Daoy (cell line): ENCODE results near the genes GRIN2A, NUBP1 and TVP23A.

DNA sequence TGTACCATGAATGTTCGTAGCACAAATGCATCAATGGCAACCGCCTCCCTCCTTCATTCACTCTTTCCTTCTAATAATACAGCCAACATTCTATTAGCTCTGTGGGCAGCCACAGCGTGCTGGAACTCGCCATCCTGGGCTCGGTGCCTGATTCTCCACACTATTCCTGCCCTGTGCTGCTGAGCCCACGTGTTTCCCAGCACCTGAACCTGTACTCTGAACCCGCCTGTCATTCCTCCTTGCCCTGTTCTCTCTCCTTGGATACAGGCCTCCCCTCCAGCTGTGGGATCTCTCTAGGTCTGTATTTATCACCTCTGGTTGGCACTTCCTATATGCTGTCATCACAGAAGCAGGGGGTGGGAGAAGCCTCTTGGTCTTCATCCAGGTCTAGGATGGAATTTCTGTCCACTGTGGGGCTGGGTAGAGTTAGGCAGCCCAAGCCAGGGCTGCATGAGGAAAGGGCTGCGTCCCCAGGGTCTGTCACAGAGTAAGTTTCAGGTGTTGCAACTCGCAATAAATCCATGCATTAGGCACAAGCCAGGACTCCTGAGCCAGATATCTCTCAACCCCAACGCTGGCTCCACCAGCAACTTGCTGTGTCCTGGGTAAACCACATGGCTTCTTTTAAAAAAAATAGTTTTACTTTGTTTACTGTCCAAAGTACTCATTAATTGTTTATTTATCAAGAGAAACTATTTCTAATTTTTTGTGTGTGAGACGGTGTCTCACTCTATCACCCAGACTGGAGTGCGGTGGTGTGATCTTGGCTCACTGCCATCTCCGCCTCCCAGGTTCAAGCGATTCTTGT is 56.1 kb downstream of the ABAT start:
- RAMPAGE, long total RNA = no peak

- RAMPAGE, long total RNA = no peak
Measured at GRCh38 chr16:8842084-8842470, 26.7 kb downstream of the CARHSP1 start.

DNA sequence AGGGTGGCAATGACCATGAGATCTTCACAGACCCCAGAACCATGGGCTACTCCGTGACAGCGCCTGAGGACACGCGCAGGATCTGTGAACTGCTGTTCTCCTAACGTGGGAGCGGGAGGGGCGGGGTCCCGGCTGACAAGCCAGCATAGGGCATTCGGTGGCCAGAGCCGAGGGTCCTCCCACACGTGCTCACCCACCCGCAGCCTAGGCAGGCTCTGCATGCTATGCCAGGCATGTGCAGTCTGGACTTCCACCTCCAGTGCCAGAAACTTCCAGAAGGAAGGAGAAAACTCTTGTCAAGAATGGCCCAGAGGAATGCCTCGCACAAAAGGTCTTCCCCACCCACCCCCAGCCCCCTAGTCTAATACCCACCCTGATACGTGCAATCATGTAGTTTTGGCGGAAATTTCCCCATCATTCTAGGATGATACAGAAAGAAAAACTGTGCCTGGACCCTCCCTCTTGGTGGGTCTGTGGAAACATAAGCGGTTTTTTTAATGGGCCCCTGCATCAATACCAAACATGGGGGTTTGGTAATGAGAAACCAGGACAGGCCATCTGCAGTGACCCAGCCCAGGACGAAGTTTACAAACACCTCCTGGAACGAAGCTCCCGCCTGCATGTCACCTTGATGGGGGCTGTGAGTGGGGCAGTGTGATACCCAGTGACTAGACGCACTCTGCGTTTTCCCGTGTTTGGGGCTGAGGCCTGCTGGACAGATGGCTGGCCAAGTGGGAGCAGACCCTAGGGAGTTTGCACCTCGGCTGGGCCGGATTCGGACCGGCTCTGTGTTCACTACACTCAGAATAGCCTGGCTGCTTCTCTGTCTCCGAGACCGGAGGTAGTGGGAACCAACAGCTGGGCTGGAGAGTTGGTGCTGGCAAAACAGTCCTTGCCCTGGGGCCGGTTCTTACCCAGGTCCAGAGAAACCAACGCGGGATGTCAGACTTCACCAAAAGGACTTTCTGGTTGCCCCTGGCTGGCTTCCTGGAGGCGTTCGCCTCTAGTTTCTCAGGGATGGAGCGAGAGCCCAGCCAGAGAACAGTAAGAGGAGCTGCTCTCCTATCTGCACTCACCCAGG is 20.7 kb downstream of the CARHSP1 start:
- RAMPAGE, long total RNA = no peak

GRCh38 chr16:8851767-8852520 is 16.9 kb downstream of the CARHSP1 start:
- RAMPAGE, long total RNA = no peak

DNA sequence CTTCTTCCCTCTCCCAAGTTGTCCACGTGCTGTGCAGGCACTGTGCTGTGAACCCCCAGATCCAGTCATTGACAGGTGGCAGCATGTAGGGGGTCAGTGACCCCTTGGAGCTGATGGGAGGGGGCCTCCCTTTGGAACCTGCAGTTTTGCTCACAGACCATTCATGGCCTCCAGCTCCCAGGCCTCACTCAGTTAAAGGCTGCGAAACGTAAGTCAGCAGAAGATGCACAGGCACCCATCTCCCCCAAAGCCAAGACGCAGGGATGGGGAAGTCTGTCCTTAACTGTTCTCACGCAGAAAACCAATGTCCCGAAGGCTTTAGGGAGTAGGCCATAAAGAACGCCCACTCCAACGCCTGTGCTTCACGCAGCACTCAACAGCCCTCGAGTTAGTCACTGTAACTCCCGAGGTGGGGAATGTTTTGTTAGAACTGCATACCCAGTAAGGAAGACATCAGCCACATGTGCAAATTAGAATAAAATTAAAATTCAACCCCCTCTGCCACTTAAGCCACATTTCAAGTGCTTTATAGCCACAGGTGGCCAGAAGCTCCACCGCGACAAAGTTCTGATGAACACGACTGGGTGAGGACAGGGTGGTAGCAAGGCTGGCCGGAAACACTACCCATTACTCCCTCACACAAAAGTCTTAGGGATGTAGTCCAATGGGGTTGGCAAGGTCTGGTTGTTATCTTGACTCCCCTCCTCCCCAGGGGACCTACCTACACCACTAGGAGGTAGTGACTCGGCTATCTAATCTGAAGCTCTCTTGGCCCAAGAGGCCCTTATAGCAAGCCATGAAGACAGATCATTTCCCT is 8.1 kb downstream of the LITAFD start:
- RAMPAGE, long total RNA = no peak

- RAMPAGE, long total RNA = no peak
Measured at GRCh38 chr16:8989052-8989469, 25.4 kb upstream of the USP7 start.

GRCh38 chr16:9077233-9077909 is 14.1 kb upstream of the HAPSTR1 start:
- RAMPAGE, long total RNA = no peak

- RAMPAGE, long total RNA = no peak
Measured at GRCh38 chr16:9308144-9308698, 216.8 kb downstream of the HAPSTR1 start.

GRCh38 chr16:9369981-9370570 is 278.6 kb downstream of the HAPSTR1 start:
- RAMPAGE, long total RNA = no peak

- RAMPAGE, long total RNA = no peak
Measured at GRCh38 chr16:9489672-9490405, 398.4 kb downstream of the HAPSTR1 start.

DNA sequence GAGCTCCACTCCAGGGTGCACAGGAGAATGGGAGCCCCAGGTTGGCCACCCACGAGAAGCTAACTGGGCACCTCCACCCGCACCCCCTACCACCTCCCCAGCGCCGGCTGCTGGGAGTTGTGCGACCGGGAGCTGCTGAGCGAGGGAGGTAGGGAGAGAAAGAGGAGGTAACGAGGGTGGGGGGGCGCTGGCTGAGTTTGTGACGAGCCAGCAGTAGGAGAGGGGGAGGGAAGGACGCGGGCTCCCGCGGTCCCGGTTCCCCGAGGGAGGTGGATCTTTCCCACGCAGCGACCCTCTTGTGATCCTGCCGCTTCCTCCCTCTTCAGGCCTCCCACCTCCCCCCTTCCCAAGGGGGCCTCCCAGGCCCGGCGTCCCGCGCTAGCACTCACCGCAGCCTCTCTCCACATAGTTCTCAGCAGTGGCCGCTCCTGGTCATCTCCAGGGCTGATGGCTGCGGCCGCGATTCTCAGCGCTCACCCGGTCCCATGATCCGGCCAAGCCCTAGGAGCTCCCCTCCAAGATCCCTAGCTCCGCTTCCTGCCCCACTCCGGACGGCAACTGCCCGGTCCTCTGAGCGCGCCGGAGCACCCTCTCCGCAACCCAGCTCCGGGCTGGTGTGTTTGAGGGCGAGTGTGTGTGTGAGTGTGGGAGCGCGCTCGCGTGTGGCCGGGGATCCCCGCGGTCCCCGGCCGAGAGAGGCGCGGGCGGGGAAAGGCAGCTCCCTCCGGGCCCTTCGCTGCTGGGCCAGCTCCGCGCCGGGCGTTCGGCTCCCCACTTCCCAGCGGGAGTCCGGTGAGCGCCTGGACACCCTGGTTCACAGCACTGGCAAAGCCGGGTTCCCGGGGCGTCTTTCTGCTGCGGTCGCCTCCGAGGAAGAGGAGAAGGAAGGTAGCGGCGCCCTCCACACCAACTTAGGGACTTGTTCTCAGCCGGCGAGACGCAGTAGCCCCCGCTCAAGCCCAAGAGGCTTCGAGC is at the start of gene GRIN2A:
Gene GRIN2A, minus strand, starts transcription at position 164 of the 975 bp plus-strand sequence.
- RAMPAGE, long total RNA = no peak

DNA sequence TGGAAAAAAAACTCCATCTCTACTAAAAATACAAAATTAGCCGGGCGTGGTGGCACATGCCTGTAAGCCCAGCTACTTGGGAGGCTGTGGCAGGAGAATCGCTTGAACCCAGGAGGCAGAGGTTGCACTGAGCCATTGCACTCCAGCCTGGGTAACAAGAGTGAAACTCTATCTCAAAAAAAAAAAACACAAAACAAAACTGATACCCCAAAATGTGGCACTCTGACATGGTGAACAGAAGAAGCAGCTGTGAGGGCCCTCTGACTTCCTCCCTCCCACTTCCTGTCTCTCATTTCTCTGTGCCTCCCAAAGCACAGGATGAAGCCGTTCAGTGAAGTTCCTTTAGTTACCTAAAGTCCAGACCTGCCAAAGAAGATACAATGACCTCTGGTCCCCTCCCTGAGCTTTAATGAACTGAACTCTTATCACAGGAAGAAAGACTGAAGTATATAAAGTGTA is 93.3 kb upstream of the GRIN2A start:
- RAMPAGE, long total RNA = no peak

DNA sequence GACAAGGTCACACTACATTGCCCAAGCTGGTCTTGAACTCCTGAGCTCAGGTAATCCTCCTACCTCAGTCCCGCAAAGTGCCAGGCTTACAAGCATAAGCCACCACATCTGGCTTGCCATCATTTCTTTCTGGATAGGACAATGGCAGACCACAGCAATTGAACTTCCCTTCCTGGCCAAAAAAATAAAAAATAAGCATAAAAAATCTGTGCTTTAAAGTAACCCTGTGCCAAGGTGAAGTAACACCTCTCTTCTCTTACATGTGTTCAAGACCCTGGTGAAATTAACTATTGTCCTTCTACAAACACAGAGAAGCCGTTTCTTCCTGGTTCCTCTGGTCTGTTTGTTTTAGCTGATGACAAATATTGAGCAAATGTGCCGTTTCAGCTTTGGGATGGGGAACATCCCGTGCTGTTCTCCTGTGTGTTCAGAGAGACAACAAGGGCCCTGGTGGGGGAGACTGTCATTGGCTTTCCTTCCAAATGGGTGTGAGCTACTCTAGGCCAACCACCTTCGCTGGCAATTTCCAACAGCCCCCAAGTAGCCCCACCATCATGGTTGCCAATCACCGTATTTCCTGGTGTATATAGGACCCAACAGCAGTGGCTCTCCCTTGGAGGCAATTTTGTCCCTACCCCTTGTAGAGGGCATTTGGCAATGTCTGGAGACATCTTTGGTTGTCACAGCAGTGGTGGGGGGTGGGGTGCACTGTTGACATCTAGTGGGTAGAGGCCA is 60.0 kb downstream of the EMP2 start:
- RAMPAGE, long total RNA = no peak

GRCh38 chr16:10552929-10553805 is 27.2 kb downstream of the EMP2 start:
- RAMPAGE, long total RNA = no peak

DNA sequence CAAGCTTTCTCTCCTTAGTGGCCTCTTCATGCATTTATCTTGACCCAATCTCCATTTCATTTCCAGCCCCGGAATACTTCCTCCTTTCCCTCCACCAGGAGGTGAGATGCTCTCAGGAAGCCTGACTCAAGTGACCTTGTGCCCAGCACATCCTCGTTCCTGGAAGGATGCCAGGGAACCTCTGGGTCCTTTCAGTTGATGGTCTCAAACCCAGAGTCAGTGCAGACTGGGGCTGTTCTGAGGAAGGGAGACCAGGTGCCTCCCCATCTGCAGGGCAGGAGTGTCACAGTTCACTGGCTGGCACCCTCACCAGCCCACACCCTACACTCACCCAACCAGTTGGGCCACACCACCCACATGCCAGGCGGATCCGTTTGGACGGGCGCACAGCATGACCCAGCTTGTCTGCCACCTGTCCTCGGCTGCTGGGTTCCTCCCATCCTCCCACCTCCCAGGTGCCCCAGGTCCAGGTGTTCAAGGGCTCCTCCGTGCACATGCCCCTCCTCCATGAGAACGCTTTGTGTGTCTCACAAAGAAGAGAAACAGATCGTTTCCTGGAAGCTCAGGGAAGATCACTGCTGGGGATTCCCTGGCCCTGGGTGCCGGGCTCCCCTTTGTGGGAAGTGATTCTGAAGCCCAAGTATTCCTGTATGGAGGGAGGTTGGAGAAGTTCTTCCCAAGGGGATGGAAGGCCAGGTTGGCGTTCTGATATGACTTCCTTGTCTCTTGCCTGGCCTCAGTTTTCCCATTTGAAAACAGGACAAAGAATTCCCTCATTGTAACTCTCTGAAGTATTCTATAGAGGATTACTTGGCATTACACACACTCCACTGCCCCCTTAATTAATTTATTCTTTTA is 14.2 kb upstream of the EMP2 start:
- RAMPAGE, long total RNA = no peak

GRCh38 chr16:10599536-10599994 is 19.2 kb upstream of the EMP2 start:
- RAMPAGE, long total RNA = no peak

DNA sequence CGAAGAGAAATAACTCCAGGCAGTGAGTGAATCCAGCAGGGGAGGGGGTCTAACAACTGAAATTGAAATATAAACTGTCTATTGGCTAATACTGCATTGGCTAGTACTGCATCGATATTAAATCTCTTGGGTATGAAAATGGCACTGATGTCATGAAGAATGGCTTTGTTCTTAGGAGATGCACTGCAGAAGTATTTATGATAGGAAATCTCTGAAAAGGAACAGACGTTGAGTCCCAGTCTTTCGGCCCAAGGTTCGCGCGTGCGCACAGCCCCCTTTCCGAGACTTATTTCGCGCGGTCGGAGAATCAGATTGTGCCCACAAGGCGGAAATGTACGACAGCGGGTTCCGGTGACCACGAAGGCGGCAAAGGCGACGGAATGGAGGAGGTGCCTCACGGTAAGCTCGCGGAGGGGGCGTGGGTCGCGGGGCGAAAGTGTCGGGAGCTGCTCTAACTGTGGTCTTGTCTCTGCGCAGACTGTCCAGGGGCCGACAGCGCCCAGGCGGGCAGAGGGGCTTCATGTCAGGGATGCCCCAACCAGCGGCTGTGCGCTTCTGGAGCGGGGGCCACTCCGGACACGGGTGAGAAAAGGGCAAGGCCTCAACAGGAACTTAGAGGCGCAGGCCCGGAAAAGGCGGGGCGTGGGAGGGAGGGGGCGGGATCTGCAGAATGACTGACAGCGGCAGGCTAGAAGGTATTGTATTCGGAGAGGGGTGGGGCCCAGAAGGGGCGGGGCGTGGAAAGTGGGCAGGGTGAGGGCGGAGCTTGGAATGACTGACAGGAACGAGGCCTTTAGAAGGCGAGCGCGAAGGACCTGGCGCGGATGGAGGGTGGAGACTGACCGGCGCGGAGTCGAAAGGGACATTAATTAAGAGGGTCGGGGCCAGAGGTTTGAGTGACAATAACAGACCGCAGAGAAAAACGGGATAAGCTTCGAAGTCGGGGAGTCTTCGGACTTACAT is at the start of gene NUBP1:
Gene NUBP1, plus strand, starts transcription at position 359 of the 963 bp plus-strand sequence.
- RAMPAGE, long total RNA = no peak

DNA sequence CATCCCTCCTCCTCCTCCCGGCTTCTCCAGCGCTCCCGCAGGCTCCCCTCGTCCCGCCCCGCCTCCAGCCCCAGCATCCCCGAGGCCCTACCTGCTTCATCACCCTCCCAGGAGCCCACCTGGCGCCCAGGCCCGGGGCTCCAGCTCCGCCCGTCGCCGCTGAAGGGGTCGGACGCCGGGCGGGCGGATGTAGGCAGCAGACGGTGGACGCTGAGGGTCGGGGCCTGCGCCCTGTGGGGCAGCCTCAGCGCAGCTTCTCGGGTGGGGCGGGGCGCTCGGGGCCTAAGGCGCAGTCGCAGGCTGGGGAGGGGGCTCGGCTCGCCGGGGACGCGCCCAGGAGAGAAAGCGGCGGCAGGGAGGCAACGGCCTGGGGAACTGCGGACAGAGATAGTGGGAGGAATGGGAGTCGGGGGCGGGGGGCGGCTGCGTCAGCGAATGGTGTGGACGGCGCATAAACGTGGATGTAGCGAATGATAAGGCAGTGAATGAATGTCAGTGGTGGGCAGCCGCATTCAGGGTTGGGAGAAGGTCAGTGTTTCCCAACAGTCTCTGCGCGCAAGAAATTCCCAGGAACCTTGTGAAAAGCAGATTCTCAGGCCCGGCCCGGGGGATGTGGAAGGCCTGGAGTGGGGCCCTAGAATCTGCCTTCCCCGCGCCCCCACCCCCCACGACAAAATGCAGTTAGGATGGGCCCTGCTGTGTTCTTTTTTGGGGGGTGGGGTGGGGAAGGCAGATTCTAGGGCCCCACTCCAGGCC is at the start of gene TVP23A:
Gene TVP23A, minus strand, starts transcription at position 401 of the 756 bp plus-strand sequence.
- RAMPAGE, long total RNA = no peak

- RAMPAGE, long total RNA = no peak
Measured at GRCh38 chr16:10931026-10931484, 11.2 kb downstream of the DEXI start.

- RAMPAGE, long total RNA = no peak
Measured at GRCh38 chr16:10992751-10993317, 48.5 kb downstream of the CLEC16A start.